Metastatic Pancreatic Carcinoma in the Ovary (tissue), 1 donor: ENCODE measurements around the genes PRB3, MANSC1 and CREBL2.

DNA sequence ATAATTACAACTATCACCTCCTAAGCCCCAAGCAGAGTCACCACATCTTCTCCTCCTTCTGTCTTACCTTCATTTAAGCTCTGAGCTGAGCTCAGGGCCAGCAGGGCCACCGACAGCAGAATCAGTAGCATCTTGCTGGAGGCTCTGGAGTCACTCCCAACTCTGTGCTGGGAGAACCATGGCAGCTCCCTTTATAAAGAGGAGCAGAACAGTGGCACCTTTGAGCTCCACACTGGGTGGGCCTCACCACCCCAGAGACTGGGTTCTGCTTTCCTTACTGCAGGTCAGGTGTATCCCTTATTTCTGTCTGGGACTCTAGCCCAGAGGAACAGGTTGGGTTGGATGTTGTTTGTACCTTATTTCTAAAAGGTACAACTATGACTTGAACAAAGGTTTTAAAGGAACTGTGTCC lies at the start of gene PRB3:
PRB3 (minus strand) TSS at position 169 of the 412 bp plus-strand sequence.
- PRO-cap = no peak

- PRO-cap = no peak
These were observed 84.3 kb upstream of the ETV6 start for GRCh38 chr12:11565100-11565618.

DNA sequence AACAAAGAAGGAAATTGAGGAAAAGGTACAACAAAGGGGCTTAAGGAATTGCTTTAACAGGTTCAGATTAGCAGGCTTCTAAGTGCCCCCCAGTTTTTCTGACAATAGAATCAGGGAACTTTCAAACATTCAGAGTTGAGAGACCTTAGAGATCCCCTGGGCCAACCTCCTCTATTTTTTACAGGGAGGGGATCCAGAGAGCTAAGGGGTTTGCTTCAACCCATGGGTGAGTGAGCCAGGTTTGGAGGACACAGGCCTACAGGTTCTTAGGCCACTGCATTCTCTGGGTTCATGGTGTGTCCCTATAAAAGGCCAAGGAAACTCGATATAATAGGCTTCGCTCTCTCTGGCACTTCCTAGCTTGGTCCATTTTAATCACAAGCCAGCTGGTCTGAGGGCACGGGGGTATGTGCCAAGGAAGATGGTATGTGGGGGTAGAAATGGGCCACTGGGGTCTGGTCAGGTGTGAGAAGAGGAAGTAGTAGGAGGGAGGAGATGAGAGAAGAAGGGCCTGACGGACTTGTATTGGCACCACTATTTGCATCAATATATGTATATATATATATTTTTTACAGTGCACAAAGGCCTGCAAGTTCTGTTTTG lies 4.8 kb downstream of the ETV6 start:
- PRO-cap = no peak

DNA sequence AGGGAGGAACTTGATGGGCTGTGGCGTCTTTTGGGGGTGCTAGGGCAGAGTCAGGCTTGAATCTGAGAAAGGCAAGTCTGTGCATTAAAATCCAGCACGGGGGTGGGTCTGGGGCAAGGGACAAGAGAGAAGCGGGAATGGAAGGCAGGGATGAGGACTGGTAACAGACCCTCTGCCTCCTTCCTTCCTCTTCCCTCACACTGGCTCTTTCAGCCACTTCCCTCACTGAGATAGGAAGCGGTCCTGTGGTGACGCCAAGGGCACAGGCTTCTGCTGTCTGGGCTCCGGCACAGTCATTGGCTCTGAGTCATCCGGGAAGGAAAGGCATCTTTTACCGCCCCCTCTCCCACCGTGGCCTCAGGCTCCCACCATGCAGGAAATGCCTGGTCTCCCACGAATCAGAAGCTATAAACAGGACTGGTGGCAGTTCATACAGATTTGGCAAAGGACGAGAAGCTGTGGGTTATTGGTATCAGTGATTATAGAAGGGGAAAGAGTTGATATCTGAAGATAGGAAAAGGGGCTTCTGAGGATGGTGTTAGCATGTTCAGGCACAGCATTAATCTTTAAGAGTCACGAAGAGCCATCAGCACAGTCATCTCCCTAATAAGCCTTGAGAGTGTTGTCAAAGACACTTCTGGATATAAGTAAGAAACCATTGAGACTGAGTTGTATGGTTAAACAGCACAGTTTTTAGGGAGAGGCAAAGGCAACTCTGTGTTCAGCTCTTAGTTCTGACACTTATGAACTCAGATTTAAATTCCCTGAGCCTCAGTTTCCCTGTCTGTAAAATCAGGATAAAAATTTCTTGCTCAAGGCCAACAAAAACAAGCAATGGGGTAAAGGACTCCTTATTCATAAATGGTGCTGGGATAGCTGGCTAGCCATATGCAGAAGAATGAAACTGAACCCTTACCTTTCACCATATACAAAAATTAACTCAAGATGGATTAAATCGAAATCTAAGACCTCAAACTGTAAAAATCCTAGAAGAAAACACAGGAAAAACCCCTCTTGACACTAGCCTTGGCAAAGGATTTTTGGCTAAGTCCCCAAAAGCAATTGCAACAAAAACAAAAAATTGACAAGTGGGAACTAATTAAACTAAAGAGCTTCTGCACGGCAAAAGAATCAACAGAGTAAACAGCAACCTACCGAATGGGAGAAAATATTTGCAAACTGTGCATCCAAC lies 70.6 kb downstream of the ETV6 start:
- PRO-cap = unidirectional peak, minus-strand start at position 202 of the sequence

DNA sequence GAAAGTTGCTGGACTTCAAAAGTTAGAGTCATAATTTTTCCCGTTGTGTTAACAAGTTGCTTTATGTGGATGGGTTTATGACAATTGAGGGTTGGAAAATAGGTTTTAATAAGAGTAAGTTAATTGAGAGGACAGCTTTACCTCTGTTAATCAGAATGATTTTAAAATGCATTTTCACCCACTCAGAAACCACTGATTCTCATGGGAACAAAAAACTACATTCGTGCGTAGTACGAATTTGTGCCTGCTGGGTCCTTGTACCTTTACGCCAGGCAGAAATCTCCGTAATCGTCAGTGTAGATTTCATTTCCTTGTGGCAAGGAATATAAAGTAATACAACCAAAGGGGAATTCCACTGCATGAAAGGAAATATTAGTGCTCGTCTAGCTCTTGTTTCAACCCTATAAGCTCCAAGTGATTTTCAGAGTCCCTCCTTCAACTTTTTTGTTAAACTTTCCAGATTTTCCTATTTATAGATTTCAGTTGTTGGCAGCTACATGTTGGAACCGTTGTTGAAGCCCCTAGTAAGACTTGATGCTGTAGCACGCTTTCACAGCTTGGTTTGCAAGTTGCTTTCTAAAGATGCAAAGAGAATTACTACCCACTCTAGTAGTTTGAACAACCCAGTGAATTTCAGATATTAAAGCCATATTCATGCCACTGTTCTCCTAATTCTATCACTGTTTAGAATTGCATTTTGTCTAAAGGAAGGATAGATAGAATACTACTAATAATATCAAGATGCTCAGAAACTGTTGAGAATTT lies 90.6 kb downstream of the ETV6 start:
- PRO-cap = no peak

GRCh38 chr12:11769669-11770135 lies 120.2 kb downstream of the ETV6 start:
- PRO-cap = no peak

DNA sequence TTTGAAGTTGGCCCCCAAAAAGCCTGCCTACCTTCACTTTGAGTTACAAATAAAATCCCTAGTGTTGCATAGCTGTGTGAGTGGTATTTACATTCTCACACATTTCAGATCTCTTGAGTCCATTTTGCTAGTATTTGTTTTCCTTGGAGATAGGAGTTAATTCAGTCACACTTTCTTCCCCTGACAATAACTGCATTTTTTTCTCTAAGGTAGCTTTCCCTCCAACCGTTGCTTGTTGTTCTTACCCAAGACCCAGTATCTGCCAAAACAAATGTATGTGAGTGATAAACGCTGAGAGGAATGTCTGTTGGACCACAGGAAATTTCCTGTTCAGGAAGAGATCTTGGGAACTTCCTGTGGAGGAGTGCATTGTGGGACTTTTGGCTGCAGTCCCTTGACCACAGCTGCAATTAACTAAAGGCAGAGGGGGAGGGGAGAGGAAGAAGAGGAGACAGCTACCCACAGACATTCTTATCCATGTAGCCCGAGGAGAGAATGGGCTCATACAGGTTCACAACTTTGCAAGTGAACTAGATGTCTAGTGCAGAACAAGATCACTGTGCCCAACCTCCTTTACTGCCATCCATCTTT lies 149.3 kb downstream of the ETV6 start:
- PRO-cap = no peak

- PRO-cap = no peak
These were observed 206.8 kb upstream of the BCL2L14 start for GRCh38 chr12:11863677-11864506.

GRCh38 chr12:11909274-11909620 lies 161.5 kb upstream of the BCL2L14 start:
- PRO-cap = no peak

DNA sequence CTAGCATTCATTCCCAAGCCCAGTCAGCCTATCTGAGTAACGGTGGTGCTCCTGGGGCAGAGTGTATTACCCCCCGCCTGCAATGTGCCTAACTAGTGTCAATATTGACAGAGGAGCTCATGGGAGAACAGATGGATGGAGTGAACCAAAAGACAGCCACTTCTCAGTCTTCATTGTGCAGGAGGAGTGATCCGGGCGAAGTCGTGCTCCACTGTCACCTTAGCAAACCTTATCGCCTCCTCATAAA lies 126.8 kb upstream of the BCL2L14 start:
- PRO-cap = no peak

- PRO-cap = no peak
These were observed 48.6 kb downstream of the BCL2L14 start for GRCh38 chr12:12119298-12119800.

- PRO-cap = unidirectional peak, minus-strand start at chr12:12350219; unidirectional peak, minus-strand start at chr12:12350263
These were observed at the start of gene MANSC1 for GRCh38 chr12:12349649-12350933. Gene MANSC1 (minus strand): TSS chr12:12350242.

- PRO-cap = no peak
These were observed 41.4 kb downstream of the BORCS5 start for GRCh38 chr12:12397830-12399026.

GRCh38 chr12:12440195-12441203 lies 83.6 kb downstream of the BORCS5 start:
- PRO-cap = no peak

DNA sequence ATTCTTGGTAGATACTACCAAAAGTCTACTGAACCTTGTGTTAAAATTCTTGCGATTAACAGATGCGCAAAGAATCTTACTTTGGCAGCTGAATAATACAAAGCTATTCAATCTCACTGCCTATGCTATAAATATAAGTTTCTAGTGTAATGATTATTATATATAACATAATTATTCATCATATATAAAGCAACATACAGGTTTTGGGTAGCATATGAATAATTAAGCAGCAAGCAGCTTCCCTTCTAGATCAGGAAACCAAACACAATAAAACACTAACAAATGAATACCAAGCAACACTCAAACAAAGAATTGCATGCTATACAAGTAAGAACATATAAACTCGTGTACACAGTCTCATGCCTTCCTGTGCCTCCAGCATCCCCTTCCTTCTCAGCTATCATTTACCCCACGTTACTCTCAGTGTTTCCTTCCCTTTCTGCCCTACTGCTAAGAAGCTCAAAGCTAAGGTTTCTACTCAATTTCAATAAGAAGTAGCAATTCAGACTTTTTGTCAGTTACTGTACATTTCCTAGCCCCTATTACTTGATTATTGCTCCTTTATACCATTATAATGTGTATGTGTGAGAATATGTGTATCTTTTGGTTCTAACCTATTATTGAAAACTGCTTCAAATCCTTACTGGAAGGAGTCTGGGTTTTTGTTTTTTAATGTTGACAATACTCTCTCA lies 81.1 kb downstream of the DUSP16 start:
- PRO-cap = no peak

DNA sequence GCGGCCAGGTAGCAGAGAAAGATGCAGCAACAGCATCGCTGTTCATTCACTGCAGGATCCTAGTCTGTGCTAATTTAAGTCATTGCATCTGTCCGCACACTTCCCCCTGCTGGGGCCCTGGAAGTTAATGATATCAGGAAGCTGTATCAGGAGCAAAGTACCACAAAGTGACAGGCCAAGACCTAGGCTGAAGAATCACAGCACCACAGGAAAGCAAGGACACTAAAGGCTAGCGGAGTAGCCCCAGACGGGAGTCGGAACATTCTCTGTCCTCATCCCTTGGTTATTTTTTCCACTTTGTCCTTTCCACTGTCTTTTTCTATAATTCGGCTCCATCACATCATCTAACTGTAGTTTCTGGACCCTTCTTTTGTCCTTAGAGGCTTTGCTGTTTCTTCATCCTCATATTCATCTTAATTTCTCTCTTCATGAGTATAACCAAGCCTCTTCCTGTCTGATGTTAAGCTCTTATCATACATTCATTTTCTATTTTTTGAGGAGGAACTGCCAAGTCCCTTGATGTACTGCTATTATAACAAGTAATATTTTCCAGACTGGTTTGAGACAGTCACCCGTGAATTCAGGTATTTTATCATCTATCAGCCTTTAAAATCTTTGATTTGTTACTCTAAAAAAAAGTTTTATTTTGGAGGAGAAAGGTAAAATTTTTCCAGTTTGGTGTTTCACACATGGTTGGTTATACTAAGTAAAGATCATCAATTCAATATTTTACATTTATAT lies 28.3 kb downstream of the DUSP16 start:
- PRO-cap = no peak

DNA sequence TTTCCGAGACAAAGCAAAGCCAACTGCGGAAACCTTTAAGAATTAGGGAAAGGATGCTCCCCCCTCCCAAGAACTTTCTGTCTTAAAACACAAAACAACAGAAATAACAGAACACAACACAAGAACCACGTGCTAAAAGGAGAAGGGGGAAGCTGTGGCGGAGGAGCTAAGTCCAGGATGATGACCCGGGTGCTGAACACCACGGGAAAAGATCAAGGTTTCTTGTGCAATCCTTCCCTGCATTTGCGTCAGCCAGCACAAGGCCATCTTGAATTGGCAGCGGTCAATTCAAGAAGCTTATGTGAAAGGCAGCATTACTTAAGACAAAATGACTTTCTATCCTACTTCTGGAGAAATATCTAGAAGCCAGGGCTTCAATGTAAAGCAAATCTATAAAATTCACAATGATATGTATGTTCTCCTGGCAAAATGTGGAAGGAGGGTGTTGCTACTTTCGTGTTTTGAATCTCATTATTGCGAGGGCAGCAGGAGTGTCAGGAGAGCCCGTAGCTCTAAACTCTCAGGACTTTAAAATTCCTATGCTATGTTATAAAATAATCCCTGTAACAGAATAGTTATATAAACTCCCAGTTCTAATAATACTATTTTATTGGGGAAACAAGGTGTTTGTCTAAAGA lies 10.9 kb upstream of the CREBL2 start:
- PRO-cap = unidirectional peak, minus-strand start at position 79 of the sequence

GRCh38 chr12:12611497-12612492 lies at the start of gene CREBL2:
Gene CREBL2 (plus strand): TSS chr12:12611876.
- PRO-cap = bidirectional peak, plus-strand start at chr12:12611912, minus-strand start at chr12:12611636

GRCh38 chr12:12722065-12723192 lies 5.3 kb downstream of the CDKN1B start:
- PRO-cap = no peak

DNA sequence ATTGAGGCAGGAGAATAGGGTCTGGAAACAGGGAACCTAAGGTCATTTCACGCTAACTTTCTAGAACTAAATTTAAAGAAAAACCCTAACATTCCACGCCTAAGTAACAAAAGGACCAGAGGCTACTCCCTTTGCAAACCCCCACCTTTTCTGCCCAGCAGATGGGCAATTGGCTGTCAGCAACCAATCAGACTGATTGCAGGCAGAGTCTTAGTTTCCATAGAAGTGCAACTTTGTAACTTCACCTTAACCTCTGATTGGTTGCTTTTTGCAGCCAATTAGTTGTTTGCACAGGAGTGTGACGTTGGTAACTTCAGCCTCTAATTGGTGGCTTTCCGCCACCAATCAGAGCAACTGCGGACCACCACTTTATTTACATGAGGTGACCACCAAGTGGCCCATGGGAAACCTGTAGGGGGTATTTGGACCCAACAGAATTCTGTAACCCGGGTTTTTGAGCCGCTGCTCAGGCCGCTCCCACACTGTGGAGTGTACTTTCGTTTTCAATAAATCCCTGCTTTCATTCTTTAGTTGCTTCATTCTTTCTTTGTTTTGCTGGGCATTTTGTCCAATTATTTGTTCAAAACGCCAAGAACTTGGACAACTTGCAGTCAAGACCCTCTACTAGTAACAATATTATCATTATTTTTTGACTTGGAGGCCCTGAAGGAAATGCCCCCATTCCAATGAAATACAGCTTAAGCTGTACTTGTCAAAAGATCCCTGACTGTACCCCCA lies 32.3 kb downstream of the CDKN1B start:
- PRO-cap = bidirectional peak, plus-strand start at position 323 of the sequence, minus-strand start at position 194 of the sequence